SK-N-DZ (cell line): ENCODE results near the genes PDE6B and SPON2.

RAMPAGE:
- cytosol, long total RNA = no peak
- nucleus, long total RNA = no peak
These were observed 31.5 kb downstream of the ZNF721 start for GRCh38 chr4:467322-467896.

RAMPAGE:
- cytosol, long total RNA = no peak
- nucleus, long total RNA = no peak
These were observed at the start of gene PDE6B for GRCh38 chr4:625359-625729. PDE6B (plus strand) TSS chr4:625573.

DNA sequence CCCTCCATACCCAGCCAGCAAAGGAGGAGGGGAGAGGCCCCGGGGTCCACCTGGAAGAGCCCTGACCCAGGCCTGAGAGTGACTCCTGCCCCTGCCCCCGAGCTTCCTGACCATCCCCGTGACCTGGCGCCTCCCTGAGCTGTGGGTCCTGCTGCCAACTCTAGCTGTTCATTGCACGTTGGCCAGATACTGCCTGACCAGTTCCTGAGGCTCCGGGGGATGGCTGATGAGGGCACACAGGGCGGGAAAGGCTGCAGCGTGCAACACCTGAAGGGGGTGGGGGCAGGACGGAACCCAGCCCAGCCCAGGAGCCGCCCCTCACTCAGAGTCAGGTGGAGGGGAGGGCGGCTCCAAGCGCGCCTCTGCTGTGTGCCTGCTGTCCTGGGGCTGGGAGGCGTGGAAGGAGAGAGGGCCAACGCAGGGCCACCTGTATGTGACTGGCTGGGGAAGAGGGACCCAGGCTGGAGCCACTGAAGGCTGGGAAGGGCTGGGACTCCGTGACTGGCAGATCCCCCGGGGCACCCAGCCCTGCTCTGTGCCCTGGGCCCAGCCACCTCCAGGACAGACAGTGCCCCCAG lies 594 bp downstream of the SLC49A3 start:
RAMPAGE:
- cytosol, long total RNA = no peak
- nucleus, long total RNA = no peak

DNA sequence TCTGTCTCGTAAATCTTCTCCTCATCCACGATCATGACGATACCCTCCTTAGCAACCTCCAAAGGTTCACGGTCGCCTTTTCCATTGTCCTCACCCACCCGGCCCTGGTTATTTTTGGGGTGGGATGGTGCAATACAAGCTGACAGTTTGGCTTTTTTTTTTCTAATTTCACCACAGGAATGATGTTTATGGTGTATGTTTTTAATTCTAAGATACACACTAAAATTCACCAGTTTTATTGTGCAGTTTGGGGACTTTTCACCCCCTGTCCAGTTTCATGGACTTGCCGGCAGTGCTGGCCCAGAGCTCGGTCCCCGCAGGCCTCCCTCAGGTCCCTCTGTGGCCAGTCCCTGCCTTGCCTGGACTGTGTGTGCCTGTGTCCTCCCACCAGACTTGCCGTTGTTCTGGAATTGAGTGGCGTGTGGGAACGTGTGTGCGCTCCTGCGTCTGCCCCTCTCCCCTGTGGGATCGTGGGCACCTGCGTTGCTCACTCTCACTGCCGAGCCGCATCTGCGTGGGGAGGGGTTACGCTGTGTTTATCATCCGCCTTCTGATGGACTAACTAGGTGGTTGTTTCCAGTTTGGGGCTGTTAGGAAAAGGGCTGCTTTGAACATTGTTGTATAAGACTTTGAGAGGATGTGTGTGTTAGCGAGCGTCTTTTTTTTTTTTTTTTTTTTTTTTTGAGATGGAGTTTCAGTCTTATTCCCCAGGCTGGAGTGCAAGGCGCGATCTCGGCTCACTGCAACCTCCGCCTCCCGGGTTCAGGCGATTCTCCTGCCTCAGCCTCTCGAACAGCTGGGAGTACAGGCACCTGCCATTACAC lies 21.2 kb downstream of the PCGF3 start:
RAMPAGE:
- cytosol, long total RNA = no peak
- nucleus, long total RNA = no peak

RAMPAGE:
- cytosol, long total RNA = no peak
- nucleus, long total RNA = no peak
These were observed 24.7 kb downstream of the PCGF3 start for GRCh38 chr4:730351-730768.

RAMPAGE:
- cytosol, long total RNA = no peak
- nucleus, long total RNA = no peak
These were observed 60.0 kb downstream of the CPLX1 start for GRCh38 chr4:765655-766532.

DNA sequence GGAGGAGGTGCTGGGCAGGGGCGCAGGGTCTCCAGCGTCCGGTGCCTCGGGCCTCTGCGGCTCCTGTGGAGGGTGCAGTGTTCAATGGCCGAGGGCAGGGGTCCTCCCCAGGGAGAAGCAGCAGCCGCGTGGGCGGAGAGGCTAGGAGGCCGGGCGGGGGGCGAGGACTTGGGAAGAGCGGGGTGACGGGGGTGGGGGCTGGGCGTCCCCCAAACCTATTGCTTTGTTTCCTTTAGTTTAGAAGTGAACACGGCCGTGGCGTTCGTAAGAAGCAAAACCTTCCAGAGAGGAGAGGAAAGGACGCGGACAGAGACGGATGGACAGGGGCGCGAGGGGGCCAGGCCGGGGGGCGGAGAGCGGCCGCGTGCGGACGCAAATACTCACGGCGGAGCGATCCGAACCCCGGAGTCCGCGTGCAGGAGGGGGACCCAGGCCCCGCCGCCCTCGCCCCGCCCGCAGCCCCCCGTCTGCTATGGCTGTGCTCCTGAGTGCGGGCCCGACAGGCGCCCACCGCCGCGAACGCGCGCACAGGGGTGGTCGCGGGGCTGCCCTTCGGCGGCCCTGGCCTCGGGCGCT lies 40.2 kb downstream of the CPLX1 start:
RAMPAGE:
- cytosol, long total RNA = no peak
- nucleus, long total RNA = no peak

DNA sequence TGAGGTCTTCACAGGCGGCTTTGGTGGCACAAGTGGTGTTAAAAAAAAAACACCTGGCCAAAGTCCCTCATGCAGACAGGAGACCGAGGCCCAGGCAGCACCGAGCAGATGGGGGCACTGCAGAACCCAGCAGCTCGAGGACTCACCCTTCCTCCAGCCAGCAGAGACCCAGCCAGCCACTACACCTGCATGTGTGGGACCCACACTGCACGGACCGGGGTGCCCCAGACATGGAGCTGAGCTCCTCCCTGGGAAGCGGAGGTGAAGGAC lies 42.8 kb downstream of the GAK start:
RAMPAGE:
- cytosol, long total RNA = no peak
- nucleus, long total RNA = no peak

GRCh38 chr4:903541-903856 lies 28.6 kb downstream of the GAK start:
RAMPAGE:
- cytosol, long total RNA = no peak
- nucleus, long total RNA = no peak

DNA sequence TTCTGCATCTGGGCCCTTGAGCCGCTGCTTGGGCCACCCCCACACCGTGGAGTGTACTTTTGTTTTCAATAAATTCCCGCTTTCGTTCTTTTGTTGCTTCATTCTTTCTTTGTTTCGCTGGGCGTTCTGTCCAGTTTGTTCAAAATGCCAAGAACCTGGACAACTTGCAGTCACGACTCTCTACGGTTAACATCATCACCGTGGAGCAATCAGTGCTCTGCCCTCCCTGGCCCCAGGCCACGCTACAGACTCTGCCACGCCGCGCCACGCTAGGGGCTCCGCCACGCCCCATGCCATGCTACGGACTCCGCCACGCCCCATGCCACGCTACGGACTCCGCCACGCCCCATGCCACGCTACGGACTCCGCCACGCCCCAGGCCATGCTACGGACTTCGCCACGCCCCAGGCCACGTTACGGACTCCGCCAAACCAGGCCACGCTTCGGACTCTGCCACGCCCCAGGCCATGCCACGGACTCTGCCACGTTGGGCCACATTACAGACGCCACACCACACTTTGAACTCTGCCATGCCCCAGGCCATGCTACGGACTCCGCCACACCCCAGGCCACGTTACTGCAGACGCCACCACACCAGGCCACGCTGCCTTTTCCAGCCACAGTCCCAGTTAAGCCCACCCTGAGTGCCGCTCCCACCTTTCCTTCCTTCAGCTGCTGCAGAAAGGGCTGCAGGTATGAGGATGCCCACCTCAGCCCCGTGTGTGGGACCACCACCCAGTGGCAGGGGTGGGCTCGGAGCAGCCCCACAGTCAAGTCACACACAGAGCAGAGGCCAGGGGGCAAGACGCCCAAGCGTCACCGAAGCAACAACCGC lies 26.7 kb downstream of the GAK start:
RAMPAGE:
- cytosol, long total RNA = no peak
- nucleus, long total RNA = no peak

GRCh38 chr4:926303-926580 lies 5.9 kb downstream of the GAK start:
RAMPAGE:
- cytosol, long total RNA = no peak
- nucleus, long total RNA = no peak

DNA sequence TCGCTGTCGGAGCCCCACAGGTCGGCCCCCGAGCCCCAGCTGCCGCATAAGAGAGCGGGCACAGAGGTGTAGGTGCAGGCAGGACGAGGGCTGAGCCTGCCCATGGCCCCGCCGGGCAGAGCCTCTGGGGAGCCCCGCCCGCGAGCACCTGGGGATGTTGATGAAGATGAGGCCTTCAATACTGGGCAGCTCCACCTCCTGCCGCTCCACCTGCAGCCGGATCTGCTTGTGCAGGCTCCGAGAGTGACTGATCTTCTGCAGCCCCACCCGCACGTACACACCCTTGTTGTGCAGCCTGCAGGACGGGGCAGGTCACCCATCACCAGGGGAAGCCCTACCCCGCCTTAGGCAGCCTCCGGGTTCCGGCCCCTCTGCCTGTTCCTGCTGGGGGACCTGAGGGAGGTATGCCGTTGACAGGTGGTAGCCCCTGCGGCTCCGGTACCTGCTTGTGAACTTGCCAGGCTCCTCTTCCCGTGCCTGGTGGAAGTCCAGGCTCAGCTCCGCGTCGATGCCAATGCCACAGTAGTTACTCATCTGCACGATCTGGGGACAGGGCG lies 11.8 kb downstream of the DGKQ start:
RAMPAGE:
- cytosol, long total RNA = no peak
- nucleus, long total RNA = no peak

GRCh38 chr4:962305-963366 lies 10.7 kb downstream of the DGKQ start:
RAMPAGE:
- cytosol, long total RNA = no peak
- nucleus, long total RNA = no peak

DNA sequence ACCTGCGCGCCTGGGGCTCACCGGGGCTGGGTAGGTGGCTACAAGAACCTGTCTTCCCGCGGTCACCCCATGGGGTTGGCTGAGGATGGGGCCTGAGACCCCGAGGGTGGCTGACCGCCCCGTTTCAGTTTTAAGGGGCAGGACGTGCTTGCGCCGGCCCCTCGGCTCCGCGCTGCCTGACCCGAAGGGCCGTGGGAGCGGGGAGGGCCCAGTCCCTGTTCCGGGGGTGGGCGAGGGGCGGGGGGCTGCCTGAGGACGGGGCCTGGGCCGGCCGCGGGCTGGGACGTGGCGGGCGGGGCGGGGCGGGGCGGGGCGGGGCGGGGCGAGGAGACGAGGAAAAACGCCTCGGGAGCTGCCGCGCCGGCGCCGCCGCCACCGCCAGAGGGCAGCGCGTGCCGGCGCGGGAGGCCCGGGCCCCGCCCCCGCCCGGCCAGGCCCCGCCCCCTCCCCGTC lies 2.0 kb upstream of the FGFRL1 start:
RAMPAGE:
- cytosol, long total RNA = no peak
- nucleus, long total RNA = no peak

RAMPAGE:
- cytosol, long total RNA = no peak
- nucleus, long total RNA = no peak
These were observed 12.1 kb downstream of the SPON2 start for GRCh38 chr4:1160194-1160725.

DNA sequence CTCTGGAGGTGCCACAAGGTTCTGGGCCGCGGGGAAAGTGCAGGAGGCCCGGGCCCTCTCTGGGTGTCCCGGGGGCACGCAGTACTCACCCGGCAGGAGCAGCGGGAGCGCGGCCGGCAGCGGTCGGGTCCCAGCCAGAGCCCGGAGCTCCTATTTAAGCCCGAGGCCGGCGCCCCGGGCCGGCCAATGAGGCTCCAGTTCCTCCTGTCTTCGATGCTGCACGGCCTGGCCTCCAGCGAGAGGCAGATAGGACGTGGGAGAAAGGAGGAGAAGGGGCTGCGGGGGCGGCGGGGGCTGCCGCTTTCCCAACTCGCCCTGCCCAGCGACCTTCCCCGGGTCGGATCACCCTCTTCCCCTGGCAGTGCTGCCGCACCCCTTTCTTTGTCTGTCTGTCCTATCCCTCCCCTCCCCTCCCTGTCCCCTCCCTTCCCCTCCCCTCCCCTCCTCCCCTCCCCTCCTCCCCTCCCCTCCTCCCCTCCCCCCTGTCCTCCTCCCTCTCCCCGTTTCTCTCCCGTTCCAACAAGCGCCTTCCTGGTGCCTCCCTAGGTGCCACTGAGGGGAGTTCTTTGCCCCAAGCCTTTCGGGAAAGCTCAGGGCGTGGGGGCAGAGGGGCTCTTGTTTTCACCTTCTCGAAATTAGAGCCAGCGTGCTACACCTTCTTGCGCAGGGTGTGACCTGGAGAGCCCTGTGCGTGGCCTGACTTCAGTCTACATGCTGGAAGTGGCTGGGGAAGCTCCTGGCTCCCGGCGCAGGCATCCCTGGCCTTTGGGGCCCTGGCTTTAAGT lies at the start of gene SPON2:
TSS of gene SPON2 (minus strand) at position 129 of the 785 bp plus-strand sequence.
RAMPAGE:
- cytosol, long total RNA = no peak
- nucleus, long total RNA = no peak

DNA sequence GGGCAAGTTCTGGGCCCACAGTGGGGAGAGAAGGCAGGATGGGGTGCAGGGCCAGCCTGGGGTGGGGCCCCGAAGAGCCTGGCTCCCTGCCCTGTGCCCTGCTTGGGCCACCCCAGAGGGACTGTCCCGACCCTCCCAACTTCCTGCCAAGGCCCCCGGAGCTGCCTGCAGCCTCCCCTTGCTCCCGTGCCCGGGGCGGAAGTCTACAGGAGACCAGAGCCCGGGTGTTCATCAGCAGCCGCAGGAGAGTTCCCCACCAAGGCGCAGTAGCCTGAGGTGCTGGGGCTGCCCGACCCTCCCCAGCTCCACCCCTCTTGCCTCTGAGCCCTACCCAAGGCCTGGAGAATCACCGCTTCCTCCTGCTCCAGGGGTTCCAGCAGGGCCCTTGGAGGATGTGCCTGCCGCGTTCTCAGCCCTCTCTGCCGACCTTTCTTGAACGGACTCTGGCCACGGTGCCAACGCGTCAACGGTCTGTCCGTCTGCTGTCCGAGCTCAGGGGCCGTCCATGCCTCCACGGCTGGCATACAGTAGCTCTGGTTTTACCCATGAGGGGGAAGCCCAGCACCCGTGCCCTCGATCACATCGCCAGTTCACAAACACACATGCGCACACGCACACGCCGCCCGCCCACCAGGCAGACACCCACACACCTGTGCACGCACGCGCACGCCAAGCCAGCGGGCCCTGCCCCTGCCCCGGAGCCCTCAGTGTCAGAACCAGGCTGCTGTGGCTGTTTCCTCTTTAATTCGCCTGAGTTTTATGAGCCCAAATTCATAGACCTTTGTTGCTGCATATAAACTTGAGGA lies 36.1 kb upstream of the SPON2 start:
RAMPAGE:
- cytosol, long total RNA = no peak
- nucleus, long total RNA = no peak

GRCh38 chr4:1209051-1209513 lies 36.7 kb upstream of the SPON2 start:
RAMPAGE:
- cytosol, long total RNA = no peak
- nucleus, long total RNA = no peak

DNA sequence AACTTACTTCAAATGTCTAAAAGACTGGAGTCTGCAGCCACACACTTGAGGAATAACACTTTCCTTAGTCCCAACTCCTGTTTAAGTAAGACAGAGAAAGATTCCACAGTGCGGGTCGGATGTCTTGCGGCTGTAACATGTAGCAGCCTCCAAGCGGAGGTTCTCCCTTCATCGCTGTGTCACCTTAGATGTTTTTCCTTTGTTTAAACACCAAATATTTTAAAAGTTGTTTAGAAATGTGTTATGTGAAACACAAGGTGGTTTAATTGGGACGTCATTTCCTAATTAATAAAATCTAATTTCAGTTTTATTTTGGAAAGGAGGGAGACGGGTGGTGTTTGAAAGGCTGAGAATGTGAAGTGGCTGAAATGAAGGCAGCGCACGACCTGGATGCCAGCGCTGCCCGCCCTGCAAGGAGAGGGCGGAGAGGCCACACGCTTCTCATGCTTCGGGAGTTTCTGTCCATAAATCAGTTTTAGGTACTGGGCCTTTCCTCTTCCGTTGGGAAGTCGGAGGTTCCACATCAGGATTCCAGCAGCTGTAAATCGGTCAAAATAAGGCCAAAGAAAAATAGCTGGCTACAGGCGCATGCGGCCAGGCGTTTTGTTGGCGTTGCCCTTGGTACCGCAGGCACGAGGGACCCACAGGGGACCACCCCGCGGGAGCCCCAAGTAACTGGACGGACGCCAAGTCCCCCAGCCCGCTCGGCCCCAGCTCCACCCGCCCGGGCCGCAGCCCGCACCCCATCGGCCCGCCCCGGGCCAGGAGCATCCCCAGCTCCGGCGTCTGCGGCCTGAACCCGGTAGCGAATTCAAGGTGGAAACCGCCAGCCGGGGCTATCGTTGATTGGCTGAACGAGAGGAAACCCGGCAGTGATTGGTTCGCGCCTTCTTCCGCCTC lies 563 bp upstream of the MAEA start:
RAMPAGE:
- cytosol, long total RNA = no peak
- nucleus, long total RNA = no peak

DNA sequence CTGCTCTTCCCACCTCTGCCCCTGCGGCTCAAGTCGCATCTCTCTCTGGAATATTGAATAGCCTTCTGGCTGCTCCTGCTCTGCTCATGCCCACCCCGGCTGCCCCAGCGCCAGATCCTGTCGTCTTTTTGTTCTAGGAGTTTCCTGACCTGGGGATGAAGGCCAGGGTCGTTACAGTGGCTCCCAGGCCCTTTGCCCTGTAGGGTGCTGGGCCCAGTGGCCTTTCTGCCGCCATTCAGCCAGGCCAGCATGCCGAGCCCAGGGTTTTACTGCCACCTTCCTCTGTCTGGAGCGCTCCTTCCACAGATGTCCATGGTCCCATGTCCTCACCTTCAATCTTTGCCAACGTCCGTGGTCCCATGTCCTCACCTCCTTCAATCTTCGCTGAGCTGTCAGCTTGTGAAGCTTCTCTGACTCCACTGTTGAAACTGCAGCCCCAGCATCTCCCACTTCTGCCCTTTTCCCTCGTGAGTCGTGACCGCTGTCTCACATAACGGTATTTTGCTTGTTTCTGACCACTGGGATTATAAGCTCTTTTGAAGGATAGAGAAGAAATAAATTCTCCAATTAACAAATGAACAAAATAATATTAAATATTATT lies 9.8 kb downstream of the MAEA start:
RAMPAGE:
- cytosol, long total RNA = no peak
- nucleus, long total RNA = no peak